Transverse colon (tissue), 4 donors: ENCODE data around the genes NT5C1A, BMP8B and COL9A2.

- PRO-cap = no peak
- RAMPAGE, long total RNA, 4 experiments = no peak in any of the 4 experiments
Observed at GRCh38 chr1:39266145-39266753, 61.8 kb downstream of the MACF1 start.

DNA sequence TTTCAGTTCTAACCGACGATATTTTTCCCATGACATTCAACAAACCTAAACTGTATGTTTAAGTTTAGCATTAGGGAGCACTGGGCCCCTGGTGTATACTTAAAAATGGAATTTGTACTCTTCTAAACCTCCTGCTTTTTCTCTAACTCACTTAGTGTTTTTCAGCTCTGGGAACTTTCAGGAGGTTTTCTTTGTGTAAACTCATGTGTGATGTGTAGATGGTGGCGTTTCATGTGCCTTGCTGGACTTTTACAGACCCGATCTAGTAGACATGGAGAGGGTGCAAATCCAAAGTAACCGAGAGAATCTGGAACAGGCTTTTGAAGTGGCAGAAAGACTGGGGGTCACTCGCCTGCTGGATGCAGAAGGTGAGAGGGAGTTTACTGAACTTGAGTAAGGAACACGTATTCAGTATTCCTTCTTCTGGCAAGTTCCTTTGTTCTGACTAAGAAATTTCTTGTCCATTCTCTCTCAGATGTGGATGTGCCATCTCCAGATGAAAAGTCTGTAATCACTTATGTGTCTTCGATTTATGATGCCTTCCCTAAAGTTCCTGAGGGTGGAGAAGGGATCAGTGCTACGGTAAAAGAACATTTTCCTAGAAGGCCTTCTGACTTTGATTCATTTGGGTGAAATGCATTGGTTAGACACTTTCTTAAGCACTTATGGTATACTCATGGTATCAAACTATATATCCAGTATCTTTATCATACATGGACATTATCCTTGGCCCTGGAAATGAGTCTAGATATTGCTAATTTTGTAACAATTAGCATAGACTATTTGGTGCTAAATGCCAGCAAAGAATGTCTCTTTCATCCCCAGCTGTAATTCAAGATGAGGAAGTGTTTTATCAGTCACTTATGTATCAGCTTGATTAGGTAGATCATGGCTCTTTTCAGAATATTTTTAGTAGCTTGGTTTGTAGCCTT, 78.7 kb downstream of the MACF1 start:
- PRO-cap = no peak
- RAMPAGE, long total RNA, 4 experiments = start-site peak on the plus strand in 1 of 4 experiments, centred at position 327 of the sequence, 31 reads per replicate

GRCh38 chr1:39322493-39323115, 118.1 kb downstream of the MACF1 start:
- PRO-cap = no peak
- RAMPAGE, long total RNA, 4 experiments = start-site peak on the plus strand in 1 of 4 experiments, at chr1:39322552-39323084 at its widest, 25 reads per replicate

- PRO-cap = no peak
- RAMPAGE, long total RNA, 4 experiments = no peak in any of the 4 experiments
Observed at GRCh38 chr1:39335549-39336680, 131.4 kb downstream of the MACF1 start.

DNA sequence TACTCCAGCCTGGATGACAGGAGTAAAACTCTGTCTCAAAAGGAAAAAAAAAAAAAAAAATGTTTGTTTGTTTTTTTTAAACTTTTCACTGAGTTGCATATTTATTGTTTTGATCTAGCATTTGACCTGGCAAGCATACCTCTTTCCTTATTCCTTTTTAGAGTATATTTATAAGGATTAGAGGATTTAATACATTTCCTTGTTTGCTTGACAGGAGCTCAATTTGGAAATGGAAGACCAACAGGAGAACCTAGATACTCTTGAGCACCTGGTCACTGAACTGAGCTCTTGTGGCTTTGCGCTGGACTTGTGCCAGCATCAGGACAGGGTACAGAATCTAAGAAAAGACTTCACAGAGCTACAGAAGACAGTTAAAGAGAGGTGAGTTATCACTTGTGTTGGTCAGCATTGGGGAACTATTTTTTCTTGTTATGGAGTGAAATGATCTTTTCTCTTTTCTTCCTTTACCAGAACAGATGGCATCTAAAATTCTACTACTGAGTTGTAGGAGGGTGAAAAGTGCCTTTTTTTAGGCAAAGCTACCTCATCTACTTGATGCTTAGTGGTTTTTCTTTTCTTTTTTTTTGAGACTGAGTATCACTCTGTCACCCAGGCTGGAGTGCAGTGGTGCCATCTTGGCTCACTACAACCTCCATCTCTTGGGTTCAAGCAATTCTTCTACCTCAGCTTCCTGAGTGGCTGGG, 123.3 kb upstream of the BMP8A start:
- PRO-cap = no peak
- RAMPAGE, long total RNA, 4 experiments = start-site peak on the plus strand in 1 of 4 experiments, centred at position 222 of the sequence, 39 reads per replicate

DNA sequence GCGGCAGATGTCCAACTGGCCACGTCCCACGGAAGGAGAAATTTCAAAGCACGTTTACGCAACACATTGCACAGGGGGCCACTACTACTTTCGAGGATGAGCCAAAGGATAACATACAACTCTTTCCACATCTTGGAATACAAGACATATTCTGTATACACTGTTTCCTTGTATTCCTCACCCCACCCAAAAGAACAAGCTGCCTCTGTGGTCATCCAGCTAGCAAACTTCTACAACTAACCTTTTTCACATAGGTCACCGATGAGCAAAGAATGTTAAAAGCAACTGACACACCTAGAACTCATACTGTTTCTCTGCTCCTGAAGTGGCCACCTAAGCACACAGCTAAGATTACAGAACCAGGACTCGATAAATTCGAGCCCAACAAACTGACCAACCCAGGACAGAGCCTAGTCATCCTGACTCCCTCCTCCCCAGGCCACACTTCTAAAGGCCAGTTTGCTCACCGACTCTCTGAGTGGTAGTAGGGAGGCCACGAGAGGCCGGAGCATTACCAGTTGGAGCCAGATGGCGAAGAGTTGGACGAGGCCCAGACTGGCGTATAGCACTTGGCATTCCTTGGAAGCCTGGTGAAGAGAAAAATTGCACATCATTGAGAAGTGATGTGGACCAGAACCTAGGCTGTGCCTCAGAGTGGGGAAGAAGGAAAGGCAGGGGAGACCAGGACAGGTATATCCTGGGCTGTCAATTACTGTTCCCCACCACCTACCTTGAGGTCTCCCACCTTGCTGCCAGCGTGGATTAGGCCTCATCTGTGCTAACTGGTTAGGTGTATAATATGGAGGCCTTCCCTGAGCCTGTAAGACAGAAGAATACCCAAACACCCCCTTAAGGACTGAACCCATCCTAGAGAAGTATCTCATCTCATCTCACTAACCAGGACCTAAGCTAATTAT, 12.4 kb downstream of the PABPC4 start:
- PRO-cap = no peak
- RAMPAGE, long total RNA, 4 experiments = start-site peak on the minus strand in 1 of 4 experiments, centred at position 360 of the sequence, 12 reads per replicate

GRCh38 chr1:39564873-39565354, 11.7 kb downstream of the PABPC4 start:
- PRO-cap = no peak
- RAMPAGE, long total RNA, 4 experiments = no peak in any of the 4 experiments

- PRO-cap = no peak
- RAMPAGE, long total RNA, 4 experiments = no peak in any of the 4 experiments
Observed at GRCh38 chr1:39570220-39571020, 6.2 kb downstream of the PABPC4 start.

DNA sequence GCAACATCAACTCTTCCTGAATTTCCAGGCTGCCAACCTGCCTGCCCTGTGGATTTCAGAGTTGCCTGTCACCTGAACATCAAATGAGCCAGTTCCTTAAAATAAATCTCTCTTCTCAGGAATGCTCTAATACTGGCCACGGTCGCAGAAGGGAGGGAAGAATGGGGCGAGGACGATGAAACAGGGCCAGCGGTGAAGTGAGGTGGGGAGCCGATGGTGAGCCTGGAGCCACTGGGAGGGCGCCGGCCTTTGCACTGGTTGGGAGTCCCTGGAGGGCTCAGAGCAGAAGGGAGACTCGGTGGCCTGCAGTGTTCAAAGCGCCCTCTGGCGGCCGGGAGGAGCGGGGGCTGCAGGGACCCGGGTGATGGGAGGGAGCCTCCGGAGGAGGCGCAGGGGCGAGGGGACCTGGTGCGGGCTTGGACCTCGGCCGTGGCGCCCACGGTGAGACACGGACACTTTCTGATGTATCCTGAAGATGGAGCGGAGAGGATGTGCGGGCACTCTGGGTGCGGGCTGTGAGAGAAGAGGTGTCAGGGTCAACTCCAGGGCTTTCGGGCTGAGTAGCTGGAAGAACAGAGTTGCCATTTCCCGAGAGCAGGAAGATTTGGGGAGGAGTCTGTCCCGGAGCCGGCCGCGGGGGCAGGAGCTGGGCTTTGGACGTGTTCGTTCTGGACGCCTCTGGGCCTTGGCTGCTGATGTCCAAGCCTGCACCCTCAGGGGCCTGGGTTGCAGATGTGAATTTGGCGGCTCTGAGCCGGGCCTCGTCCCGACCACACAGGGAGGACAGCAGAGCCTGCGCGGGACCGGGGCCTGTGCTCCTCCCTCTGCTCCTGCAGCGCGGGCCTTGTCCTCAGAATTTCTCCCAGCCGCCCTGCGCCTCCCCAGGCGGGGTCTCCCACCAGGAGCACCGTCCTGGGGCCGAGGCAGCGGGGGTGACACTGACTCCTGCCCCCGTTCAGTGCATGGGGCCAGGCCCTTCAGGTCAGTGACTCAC, 29.7 kb downstream of the HEYL start:
- PRO-cap = no peak
- RAMPAGE, long total RNA, 4 experiments = no peak in any of the 4 experiments

GRCh38 chr1:39671933-39672363, at the start of gene NT5C1A:
Gene NT5C1A, minus strand, starts transcription at chr1:39672107.
- PRO-cap = no peak
- RAMPAGE, long total RNA, 4 experiments = no peak in any of the 4 experiments

DNA sequence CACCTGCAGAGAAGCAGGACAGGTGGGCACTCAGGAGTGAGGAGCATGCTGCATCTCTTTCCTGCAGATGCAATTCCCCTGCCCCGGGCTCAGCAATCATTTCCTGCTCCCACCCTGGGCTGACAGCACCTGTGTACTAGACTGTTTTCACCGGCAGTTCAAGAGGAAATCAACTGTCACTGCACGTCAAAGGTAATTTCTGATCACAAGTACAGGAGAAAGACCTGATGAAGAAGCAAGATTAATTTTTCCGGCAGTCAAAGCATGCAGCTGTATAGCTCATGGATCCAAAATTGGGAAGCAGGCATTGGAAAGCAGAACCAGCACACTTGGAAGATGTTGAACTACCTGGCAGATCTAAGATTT, 8.9 kb upstream of the NT5C1A start:
- PRO-cap = no peak
- RAMPAGE, long total RNA, 4 experiments = no peak in any of the 4 experiments

- PRO-cap = bidirectional peak, plus-strand start at chr1:39788973, minus-strand start at chr1:39788843; bidirectional peak, plus-strand start at chr1:39789271, minus-strand start at chr1:39789204; unidirectional peak, minus-strand start at chr1:39789539
- RAMPAGE, long total RNA, 4 experiments = no peak in any of the 4 experiments
Observed at GRCh38 chr1:39788436-39789803, at the start of gene BMP8B. Gene BMP8B, minus strand, starts transcription at chr1:39788865.

DNA sequence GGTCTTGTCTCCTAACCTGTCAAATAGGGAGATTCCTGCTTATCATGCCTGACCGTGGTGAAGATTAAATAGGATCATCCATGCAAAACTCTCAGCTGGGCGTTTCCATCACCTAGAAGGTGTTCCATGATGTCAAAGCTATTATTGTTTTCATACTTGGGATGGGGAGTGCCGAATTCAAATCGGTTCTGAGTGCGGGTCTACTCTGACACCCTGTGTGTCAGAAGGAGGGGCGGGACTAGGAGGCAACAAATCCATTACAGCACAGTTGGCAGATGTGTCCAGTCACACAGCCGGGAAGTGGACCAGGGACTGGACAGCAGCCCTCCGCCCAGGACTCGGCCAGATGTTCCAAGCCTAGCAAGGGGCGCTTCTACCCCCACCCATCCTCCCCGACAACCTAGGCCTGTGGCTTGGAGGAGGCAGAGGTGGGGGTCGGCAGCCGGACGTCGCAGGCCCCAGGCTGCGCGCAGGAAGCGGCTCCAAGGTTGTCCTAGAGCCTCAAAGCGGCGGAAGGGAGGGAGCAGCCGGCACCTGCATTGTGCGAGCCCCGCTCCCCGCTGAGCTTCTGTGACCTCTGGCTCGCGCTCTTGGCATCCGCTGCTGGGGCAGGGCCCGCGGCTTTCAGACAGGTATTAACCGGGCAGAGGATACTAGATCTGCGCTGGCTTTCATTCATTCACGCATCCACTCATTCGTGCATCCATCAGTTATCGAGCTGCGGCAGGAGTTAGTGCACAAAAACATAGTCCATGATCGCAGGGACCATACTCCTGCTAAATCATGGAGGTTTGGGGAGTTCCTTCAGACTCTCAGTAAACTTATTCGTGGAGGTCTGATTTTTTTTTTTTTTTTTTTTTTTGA, 20.6 kb upstream of the MYCL start:
- PRO-cap = no peak
- RAMPAGE, long total RNA, 4 experiments = no peak in any of the 4 experiments

DNA sequence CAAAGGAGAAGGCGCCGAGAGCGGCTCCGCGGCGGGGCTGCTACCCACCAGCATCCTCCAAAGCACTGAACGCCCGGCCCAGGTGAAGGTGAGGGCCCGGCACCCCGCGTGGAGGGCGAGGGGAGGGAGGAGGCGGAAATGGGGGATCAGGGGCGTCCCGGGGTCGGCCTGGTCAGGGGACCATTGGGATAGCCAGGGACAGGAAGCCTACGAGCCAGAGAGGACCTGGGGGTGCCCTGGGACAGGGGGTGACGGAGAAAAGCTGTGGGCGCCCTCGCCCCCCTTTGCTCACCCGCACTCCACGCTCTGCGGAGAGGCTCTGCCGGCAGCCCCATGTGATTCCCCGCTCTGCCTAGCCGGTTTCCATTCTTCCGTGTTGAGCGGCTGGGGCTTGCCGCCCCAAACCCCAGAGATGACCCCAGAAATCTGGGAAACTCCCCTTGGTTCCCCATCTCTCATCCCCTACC, 386 bp downstream of the MFSD2A start:
- PRO-cap = no peak
- RAMPAGE, long total RNA, 4 experiments = no peak in any of the 4 experiments

DNA sequence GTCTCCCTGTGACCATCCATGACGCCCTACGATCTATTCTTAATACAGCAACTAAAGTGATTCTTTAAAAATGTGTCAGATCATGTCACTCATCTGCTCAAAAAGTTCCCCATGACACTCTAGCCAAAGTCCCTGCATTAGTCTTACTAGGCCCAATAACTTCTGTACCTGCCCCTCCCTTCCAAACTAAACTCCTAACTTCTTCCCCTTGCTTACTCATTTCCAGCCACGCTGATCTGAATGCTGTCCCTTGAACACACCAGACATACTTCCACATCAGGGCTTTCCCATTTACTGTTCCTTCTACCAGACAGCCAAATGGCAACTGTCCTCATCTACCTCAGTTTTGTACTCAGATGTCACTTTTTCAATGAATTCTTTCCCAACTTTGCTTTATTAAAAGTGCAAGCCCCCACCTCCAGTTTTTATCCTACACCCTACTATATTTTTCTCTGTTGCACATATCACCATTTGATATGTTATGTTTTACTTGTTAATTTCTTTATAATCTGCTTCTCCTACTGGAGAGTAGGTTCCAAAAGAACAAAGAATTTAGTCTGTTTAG, 1.2 kb downstream of the PPT1 start:
- PRO-cap = unidirectional peak, plus-strand start at position 234 of the sequence
- RAMPAGE, long total RNA, 4 experiments = no peak in any of the 4 experiments

DNA sequence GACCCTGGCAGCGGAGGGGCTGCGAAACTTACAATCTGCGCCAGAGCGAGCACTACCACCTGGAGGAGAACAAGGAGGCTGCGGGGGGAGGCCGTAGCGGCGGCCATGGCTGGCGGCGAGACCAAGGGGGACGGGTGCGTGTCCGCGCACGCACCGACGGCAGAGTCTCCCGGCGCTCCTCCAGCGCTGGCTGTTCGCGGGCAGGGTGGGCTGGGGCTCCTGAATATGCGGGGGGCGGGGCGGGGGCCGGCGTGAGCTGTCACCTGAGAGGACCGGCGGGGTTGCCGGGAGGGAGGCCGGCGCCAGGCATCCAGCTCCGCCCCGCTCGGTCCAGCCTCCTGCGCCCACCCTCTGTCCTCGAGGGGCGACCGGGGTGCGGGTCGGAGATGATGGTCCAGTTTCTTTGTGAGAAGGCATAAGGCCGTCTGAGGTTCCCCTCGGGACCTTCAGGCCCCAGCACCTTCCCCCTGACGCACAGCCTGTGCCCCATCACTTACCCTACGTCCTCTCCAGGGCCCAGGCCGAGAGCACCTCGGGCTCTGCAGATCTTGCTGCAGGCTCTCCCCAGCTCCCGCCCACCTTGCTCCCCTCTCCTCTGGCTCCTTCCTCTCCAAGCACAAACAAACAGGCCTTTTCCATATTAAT, at the start of gene COL9A2:
Gene COL9A2 (minus strand): TSS at position 196 of the 645 bp plus-strand sequence.
- PRO-cap = unidirectional peak, minus-strand start at position 192 of the sequence
- RAMPAGE, long total RNA, 4 experiments = no peak in any of the 4 experiments

DNA sequence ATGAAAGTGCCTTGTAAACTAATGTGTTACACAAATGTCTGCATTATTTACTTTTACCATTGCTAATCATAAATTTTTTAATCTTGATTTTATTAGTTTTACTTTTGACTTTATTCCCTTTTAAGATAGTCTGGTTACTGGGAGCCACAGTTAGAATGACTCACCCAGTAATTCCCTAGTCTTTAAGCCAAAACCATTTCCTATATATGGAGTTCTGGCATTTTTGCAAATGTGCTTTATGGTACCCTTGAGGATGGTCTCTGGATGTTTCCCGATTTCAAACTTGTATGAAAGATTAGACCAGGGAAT, 6.5 kb downstream of the SMAP2 start:
- PRO-cap = no peak
- RAMPAGE, long total RNA, 4 experiments = no peak in any of the 4 experiments

GRCh38 chr1:40388949-40389289, 15.4 kb downstream of the SMAP2 start:
- PRO-cap = no peak
- RAMPAGE, long total RNA, 4 experiments = no peak in any of the 4 experiments

GRCh38 chr1:40394472-40395184, 21.1 kb downstream of the SMAP2 start:
- PRO-cap = unidirectional peak, minus-strand start at chr1:40394957
- RAMPAGE, long total RNA, 4 experiments = start-site peak on the minus strand in 1 of 4 experiments, at chr1:40394957-40394966 at its widest, 20 reads per replicate

- PRO-cap = no peak
- RAMPAGE, long total RNA, 4 experiments = no peak in any of the 4 experiments
Observed at GRCh38 chr1:40401759-40402179, 28.2 kb downstream of the SMAP2 start.